Mesenchymal stem cell of the bone marrow (primary cell): ENCODE results near the genes BEST3, ZFC3H1 and RAB21.

- CAGE, long polyA plus RNA = no peak
Measured at GRCh38 chr12:69068372-69068999, 135.5 kb upstream of the CPM start.

DNA sequence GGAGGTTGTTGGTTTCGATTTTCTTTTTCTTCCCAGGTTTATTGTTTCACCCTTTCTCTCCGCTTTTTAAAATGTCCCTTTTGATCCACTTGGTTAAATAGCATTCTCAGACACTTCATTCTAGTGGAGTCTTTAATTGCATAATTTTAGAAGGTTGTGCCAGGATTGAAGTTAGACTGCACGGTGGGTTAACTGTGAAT lies 113.8 kb upstream of the CPSF6 start:
- CAGE, long polyA plus RNA = no peak

- CAGE, long polyA plus RNA = no peak
Measured at GRCh38 chr12:69262973-69263499, 23.7 kb downstream of the CPSF6 start.

DNA sequence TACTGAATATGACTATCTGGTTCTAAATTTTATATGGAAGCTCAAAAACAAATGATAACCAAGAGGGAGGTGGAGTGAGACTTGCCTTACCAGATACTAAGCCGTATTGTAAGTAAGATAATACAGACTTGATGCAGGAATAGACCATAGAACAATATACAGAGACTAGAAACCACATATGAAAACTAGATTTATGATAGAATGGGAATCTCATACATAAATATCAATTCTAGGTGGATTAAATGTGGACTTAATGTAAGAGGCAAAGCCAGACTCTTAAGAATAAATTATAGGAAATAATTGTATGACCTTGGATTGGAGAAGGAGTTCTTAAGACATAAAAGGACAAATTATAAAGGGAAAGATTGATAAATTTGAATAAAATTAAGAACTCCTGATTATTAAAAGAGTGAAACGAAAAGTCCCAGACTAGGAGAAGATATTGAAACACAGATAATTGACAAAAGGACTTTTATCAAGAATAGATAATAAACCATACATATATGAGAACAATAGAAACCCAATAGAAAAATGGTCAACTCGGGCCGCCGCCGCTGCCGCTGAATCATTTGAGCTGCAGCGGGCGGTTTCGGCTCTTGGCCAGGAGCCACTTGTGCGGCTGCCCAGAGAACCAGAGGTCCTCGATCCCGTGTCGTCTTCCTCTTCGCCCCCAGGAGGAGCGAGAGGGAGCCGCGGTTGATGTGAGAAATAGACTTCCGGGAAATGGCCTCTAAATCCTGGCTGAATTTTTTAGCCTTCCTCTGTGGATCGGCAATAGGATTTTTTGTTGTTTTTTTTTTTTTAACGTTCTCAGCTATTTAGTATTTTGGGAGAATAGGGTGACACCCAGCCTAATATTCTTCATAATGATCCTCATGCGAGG lies 44.5 kb downstream of the CPSF6 start:
- CAGE, long polyA plus RNA = no peak

DNA sequence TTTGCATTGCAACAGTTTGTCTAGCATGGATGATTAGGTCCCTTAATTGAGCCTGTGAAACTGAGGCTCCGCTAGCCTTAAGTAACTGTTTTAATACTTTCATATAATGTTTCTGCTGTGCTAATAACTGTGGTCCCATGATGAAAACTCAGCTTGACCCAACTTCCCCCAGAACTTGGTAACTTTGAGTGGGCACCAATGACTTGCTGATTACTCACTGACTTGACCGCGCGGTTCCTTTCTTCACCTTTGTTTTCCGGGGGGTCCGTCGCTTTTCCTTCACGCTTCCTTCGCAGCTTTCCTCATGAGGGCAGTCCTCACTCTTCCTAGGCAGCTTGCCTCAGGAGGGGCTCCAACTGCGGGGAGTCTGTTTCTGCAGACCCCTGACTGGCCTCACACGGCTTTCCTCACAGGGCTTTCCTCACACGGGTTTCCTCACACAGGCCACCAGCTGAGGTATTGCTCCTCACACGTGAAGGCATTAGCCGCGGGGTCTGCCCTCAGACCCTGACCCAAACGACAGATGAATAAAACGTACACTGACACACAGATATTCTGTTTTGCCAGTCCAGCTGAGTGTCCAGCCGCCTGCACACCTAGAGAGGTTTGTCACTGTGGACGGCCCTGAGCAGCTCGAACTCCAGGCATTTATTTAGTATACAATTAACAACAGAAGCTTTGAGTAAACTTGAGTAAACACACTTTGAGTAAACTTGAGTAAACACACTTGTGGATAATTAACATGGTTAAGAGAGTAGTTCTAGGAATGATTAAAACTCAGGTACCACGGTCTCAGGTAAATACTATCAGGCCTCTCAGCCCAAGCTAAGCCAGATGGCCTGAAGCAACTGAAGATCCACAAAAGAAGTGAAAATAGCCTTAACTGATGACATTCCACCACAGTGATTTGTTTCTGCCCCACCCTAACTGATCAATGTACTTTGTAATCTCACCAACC lies 16.2 kb upstream of the LYZ start:
- CAGE, long polyA plus RNA = no peak

GRCh38 chr12:69544010-69544183 lies 41.4 kb upstream of the CCT2 start:
- CAGE, long polyA plus RNA = no peak

DNA sequence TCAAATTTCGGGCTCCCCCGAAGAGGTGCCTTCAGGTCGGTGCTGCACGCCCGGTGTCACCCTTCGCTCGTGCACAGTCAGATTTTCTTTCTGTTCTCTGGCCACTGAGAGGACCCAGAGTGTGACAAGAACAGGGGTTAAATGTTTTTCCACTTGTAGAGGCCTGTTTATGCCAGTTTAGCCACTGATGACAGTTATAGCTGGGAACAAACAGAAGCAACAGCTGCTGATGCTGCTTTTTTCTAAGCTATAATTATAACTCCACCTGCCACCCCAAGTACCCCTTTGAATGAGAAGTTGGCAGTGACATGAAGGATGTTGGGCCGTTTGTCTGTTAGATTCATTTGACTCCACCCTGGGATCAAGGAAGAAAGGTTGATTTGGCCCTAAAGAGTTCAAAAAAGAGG lies at the start of gene BEST3:
BEST3 (minus strand) TSS at position 58 of the 407 bp plus-strand sequence.
- CAGE, long polyA plus RNA = no peak

DNA sequence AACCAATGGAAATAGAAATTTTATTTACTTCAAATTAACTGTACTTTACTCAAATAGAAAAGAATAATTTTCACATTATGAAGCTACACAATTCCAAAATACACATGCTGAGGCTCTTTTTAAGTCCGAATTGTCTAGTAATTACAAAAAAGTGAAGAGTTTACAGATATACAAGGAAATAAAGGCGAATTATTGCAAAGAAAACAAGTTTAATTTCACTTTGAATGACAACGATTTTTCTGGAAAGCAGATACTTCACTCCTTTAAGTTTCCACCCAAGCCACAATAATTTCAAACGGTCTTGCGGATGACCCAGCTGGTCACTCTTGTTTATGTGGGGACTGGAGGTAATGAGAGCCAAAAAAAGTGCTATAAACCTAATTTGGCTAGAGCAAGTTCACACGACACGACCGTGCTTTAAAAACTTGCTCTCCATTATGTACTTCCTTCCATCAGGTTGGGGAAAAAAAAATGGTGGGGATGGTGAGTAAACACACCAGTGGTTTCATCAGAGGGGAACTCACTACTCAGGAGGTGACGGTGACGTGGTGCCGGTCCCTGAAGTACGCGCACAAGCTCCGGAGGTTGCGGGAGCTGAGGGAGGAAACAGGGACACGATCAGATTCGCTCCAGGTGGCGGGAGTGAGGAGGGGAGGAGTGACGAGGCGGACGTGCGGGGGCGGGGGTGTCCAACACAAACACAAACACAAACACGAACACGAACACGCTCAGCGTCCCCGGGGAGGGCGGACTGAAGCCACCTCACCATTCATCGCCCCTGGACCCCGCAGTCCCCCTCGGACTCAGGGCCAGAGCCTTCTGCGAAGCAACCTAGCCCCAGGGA lies 711 bp upstream of the CNOT2 start:
- CAGE, long polyA plus RNA = no peak

GRCh38 chr12:70334787-70335167 lies 31.3 kb upstream of the KCNMB4 start:
- CAGE, long polyA plus RNA = no peak

DNA sequence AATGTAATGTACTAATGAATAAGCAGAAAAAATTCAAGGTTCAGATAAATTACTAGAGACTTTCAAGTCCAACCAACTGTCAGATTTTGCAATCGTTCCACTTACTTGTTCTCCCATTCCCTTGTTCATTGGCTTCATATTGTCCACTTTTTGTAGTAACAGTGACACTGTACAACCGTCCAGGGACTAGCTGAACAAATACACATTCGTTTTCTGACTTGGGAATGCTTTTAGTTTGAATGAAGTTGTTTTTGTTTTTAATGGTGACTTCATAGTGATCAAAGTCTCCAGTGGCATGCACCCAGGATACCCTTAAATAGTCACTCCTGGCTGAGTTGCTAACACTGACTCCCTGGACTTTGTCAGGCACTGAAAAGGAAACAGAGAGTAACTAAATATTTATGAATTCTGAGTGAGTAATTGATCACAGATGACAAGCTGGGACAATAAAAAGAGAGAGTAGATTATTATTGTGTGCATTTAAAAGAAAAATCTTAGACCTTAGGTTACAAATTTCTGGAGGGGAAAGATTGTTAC lies 65.4 kb downstream of the PTPRB start:
- CAGE, long polyA plus RNA = no peak

- CAGE, long polyA plus RNA = no peak
Measured at GRCh38 chr12:70754105-70755031, 117.1 kb upstream of the PTPRB start.

GRCh38 chr12:71156983-71157426 lies 794 bp downstream of the TSPAN8 start:
- CAGE, long polyA plus RNA = no peak

DNA sequence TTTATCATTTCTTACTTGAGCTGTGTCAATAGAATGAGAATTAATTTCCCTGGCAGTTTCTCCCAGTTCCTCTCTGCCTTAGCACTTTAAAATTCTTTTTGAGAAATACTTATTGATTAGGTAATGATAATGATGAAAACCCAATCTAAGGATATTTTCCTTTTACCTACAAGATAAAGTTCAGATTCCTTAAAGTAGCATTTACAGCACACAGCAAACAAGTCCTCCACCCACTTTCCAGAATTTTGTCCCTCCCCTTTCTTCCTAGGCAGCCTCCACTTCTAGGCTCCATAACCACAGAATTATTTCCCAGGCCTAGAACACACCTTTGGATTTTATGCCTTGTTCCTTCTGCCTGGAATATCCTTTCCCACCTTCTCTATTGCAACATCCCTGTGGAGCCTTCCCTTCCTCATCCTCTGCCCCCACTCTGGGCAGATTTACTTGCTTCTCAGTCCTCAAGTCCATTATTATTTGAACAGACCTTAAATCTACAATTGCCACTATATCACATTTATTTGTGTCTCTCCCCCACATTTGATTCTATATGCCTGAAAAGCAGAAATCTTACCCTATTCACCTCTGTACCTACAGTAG lies 2.0 kb upstream of the TSPAN8 start:
- CAGE, long polyA plus RNA = no peak

DNA sequence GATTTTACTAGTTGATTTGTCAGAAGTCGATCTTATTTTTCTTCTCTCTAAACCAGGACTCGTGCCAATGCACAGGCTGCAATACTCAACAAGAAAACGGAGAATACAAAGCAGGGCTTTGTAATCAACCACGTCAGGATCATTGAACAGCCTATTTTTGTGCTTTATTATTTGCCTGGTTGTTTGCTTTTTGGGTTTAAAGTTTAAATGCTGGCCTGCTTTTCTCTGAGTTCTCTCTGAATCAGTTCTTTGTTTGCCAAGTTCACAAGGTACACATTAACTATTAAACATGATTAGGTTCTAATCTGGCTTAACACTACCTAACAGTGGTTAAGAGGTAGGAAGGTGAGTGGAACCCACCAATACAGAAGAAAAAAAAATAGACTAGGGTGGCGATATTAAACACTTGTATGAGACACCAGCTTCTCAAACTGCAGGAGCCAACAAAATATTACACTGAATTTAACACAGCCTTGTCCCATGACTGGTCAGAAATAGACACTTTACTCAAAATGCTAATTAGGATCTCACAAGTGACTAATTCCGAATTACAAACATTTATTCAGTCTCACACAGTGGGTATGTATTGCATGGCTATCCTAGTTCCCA lies 5.5 kb upstream of the TSPAN8 start:
- CAGE, long polyA plus RNA = no peak

DNA sequence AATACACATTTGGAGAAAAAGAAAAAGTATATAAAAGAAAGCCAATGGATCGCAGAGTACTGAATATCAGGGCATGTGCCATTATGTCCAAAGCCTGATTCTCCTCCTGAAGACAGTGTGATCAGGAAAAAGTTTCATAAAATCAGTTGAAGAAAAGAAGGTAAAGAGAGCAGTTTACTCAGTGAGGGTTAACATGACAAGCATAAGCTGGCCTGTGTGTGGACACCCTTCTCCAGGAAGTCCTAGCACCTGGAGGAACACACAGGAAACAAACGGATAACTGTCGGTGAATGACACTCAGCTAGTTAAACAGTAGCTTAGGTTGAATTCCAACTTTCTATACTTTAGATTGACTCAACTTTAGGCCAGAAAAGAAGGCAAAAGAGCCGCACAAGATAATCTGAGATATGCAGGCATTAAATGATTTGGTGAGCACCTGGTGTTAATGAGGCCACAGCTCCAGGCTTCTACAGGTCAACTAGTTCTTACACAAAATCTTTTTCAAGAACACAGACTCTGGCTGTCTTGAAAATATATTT lies 56.7 kb upstream of the TSPAN8 start:
- CAGE, long polyA plus RNA = no peak

GRCh38 chr12:71438668-71439302 lies 813 bp upstream of the LGR5 start:
- CAGE, long polyA plus RNA = no peak

DNA sequence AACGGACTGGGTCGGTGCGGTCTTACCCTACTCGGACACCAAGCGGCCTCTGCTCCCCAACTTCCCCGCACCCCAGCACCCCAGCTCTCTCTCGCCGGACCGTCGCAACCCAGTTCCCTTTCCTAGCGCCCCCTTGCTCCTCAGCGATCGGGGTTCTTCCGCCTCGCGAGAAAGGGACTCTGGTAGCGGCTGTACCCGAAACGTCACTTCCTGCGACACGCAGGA lies at the start of gene ZFC3H1:
ZFC3H1 (minus strand) TSS at position 157 of the 225 bp plus-strand sequence.
- CAGE, long polyA plus RNA = no peak

GRCh38 chr12:71754399-71755018 lies at the start of gene RAB21:
RAB21 (plus strand) TSS chr12:71754863.
- CAGE, long polyA plus RNA = no peak

- CAGE, long polyA plus RNA = no peak
Measured at GRCh38 chr12:71900463-71901040, 38.1 kb upstream of the TPH2 start.

- CAGE, long polyA plus RNA = no peak
Measured at GRCh38 chr12:71904108-71904948, 34.3 kb upstream of the TPH2 start.